ENCODE data around the genes CD40LG and SPANXN3.

GRCh38 chrX:136195443-136195660, 1.5 kb upstream of the FHL1 start:
- PRO-cap, 2 experiments: no peak in any of the 2 experiments

GRCh38 chrX:136250472-136251198, 565 bp downstream of the MAP7D3 start:
- PRO-cap, 2 experiments: no peak in any of the 2 experiments

DNA sequence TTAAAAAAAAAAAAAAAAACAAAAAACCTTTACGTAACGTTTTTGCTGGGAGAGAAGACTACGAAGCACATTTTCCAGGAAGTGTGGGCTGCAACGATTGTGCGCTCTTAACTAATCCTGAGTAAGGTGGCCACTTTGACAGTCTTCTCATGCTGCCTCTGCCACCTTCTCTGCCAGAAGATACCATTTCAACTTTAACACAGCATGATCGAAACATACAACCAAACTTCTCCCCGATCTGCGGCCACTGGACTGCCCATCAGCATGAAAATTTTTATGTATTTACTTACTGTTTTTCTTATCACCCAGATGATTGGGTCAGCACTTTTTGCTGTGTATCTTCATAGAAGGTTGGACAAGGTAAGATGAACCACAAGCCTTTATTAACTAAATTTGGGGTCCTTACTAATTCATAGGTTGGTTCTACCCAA, at the start of gene CD40LG:
CD40LG (plus strand) TSS at position 114 of the 431 bp plus-strand sequence.
- PRO-cap, 2 experiments: peak in 2 of 2 experiments; most common plus-strand start position 141 of the sequence (in 2)

GRCh38 chrX:136878841-136879698, 1.5 kb downstream of the RBMX start:
- PRO-cap, 2 experiments: no peak in any of the 2 experiments

DNA sequence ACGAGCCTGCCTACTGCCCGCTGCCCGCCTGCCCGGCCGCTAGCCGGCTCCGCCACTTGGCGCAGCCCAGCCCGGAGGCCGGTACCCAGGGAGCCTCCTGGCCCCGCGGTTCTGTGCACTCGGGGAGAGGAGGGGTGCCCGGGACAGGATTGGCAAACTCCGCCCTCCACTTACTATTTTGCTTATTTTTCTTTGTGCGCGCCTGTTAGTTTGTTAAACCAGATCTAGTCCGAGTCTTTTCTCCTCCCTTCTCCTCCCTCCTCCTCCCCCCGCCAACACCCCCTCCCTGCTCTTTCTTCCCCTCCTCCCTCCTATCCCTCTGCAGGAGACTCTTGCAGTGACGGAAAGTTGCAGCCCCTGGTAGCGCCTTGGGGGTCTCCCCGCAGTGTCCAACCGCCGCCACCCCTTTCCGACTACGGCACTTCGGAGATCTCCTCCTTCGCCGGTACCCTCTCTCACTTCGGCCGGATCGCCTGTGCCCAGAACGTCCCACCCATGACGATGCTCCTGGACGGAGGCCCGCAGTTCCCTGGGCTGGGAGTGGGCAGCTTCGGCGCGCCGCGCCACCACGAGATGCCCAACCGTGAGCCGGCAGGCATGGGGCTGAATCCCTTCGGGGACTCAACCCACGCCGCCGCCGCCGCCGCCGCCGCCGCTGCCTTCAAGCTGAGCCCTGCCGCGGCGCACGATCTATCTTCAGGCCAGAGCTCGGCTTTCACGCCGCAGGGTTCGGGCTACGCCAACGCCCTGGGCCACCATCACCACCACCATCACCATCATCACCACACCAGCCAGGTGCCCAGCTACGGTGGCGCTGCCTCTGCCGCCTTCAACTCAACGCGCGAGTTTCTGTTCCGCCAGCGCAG, 503 bp downstream of the ZIC3 start:
- PRO-cap, 2 experiments: no peak in any of the 2 experiments

- PRO-cap, 2 experiments: no peak in any of the 2 experiments
These were observed 565.4 kb downstream of the ZIC3 start for GRCh38 chrX:138131316-138131739.

DNA sequence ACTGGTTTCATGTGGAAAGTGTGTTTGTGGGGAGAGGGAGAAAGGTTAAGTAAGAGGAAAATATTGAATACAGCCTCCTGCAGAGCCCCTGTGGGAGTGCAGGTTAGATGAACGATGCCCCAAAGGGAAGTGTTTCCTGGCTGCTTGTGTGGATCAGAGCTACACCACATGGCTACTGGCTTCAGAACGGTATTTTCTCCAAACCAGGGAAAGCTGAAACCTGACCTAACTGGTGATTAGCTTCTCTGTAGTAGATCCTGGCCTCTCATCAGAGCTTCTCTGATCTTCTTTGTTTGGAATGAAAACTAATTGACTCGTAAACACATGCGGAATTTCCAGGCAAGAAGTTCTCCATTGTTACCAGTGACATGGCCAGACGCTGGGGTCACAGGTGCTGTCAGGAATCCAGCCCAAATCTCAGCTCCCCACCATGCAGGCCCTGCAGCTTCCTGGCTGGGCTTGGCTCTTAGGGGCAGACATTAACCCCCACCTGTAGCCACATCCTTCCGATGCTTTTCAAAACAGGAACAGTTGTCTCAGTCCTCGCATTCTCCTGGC, 305.6 kb upstream of the F9 start:
- PRO-cap, 2 experiments: no peak in any of the 2 experiments

- PRO-cap, 2 experiments: no peak in any of the 2 experiments
These were observed 2.9 kb upstream of the MCF2 start for GRCh38 chrX:139710949-139711183.

DNA sequence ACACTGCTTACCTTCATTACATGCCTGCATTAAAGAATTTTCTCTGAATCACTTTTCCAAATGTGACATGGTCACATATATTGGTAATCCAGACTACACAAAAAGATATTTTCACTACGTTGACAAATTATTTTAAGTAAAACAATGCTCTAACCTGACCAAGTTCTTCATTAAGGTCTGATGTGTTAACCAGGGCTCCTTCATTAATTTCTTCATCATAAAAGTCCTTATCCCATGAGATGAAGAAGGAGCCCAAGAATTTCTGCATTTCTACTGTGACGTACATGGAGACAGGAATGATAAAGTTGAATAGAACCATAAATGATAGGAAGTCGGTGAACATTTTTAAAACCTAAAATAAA, 88.1 kb upstream of the MCF2 start:
- PRO-cap, 2 experiments: no peak in any of the 2 experiments

DNA sequence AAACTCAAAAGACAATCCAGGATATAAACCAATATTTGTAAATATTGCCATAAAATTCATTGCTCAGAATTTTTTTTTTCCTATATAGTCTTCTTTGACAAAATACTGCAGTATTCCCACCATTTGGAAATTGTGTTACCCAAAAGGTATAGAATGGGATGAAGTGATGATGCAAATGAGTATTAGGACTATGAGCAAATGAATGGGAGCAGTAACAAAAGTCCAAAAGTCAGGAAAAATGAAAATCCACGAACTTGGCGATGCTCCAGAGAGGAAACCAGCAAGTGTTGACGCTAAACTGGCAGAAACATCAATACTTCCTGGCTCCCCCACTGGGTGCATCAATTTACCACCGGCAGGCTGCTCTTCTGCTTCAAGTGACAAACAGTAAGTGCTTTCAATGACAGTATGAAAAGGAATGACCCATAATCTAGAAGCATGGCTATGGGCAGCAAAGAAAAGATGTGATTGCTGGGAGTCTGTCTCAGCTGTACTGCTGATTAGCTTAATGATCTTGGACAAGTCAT, 8.9 kb downstream of the ATP11C start:
- PRO-cap, 2 experiments: no peak in any of the 2 experiments

- PRO-cap, 2 experiments: no peak in any of the 2 experiments
These were observed 218.5 kb upstream of the SPANXB1 start for GRCh38 chrX:140783651-140784557.

DNA sequence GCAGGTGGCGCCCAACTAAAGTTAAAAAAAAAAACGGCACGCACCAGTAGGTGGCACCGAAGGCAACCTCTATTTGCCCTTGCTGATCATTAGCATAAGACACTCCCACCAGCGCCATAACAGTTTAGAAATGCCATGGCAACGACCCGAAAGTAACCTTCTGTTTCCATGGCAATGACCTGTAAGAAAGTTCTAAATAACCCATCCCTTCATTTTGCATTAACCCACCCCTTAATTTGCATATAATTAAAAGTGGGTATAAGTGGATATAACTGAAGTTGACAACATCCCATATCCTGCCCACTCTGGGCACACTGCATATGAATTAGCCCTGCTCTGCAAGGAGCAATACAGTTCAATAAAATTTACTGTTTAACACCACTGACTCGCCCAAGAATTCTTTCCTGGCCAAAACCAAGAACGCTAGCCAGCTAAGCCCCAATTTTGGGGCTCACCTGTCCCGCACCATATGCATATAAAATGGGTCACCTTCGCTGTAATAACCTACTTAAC, 83.8 kb upstream of the SPANXB1 start:
- PRO-cap, 2 experiments: no peak in any of the 2 experiments

DNA sequence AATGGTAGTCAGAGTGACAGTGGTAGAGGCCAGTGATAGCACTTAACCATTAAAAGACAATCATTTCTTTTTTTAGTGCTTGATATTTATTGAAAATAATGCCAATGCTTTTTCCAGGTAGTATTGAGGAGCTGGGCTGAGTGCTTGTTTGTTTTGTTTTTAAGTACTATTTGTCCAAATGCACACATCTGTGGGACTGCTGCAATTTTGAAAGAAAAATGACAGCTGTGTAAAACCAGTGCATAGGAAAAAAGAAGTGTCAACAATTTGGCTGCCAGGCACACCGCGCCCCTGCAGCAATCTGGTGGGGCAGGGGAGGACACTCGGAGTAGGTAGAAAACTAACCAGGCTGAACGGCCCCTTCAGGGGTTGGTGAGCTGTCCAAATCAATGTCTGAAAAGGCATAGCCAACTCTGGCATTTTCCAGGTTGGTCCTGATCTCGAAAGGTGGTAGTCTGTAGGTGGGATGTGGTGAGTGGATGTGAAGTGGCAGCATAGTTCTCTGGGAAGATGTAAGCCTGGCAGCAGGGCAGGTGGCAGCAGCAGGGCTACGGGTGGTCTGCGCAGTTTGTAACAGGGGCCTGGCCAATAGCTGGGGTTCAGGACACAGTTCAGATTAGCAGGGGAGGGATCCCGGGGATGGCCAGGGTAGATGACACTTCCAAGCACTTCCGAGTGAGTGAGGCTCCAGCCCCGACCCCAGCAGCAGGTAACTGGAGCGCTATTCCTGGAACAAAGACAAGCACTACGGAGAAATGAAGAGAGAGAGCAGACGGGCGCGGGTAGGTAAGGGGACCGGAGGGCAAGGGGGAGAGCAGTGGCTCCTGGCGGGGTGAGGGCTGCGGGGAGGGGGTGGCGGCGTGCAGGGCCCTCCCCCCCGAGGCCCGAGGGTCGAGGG, 998 bp downstream of the LDOC1 start:
- PRO-cap, 2 experiments: no peak in any of the 2 experiments

DNA sequence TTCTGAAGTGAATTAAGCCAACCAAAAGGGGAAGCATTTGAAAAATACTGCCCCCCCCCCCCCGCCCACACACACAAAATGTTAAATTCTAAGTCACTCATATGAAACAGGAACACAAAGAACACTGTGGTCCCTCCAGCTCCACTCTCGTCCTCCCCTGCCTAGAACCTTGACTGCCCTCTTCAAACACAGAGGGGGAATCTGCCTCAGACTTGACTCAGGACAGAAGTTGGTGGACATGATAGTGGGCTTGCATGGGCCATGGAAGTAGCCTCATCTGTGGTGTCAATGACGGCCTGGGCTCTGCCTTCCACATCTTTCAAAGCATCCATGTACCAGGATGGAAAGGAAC, 11.0 kb downstream of the MAGEC2 start:
- PRO-cap, 2 experiments: no peak in any of the 2 experiments

DNA sequence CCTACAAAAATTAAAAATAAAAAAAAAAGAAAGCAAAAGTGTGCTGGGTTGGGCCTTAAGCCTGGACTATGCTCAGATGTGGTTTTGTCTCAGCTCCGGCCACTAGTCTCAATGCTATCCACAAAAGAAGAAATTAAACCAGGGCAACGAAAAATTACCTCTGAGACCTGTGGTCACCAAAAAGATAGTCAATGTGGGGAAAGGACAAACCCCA, 210.3 kb upstream of the MAGEC2 start:
- PRO-cap, 2 experiments: no peak in any of the 2 experiments

GRCh38 chrX:143517383-143517583, at the start of gene SPANXN3:
Gene SPANXN3 (minus strand): TSS chrX:143517475.
- PRO-cap, 2 experiments: no peak in any of the 2 experiments

DNA sequence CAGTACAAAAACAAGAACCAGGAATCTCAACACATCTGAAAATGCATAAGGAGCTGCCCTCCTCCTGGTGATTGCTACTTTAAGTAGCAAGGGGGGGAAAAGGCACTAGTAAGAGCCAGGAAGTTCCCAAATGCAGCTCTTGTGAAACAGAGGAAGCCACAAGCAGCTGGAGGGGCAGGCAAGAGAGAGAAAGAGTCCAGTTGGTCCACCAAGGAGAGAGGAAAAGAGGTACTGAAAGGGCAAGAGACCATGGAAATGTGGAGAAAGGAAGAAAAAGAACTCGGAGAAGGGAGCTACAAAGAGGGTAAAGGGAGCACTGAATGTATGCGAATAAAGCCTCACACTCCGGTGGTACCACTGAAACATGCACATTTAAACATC, 2.9 kb downstream of the SLITRK4 start:
- PRO-cap, 2 experiments: no peak in any of the 2 experiments

- PRO-cap, 2 experiments: no peak in any of the 2 experiments
These were observed 35.2 kb upstream of the SLITRK2 start for GRCh38 chrX:145782459-145782800.

GRCh38 chrX:145821104-145821713, 3.6 kb downstream of the SLITRK2 start:
- PRO-cap, 2 experiments: no peak in any of the 2 experiments

DNA sequence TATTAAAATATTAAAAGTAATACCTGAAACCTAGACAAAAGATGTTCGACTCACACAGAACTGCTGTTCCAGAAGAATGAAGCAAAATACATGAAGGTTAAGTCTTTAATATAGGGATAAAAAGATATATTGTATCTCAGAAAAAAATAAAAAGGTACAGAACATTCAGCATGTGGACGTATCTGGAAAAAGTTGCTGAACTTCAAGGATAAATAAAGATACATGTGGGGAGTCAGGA, 517.4 kb upstream of the CXorf51A start:
- PRO-cap, 2 experiments: no peak in any of the 2 experiments